SK-N-DZ (cell line): ENCODE data around the gene ZNF800.

GRCh38 chr7:123657978-123658413, 2.3 kb downstream of the LMOD2 start:
RAMPAGE:
- cytosol, long total RNA, result no peak
- nucleus, long total RNA, result no peak

DNA sequence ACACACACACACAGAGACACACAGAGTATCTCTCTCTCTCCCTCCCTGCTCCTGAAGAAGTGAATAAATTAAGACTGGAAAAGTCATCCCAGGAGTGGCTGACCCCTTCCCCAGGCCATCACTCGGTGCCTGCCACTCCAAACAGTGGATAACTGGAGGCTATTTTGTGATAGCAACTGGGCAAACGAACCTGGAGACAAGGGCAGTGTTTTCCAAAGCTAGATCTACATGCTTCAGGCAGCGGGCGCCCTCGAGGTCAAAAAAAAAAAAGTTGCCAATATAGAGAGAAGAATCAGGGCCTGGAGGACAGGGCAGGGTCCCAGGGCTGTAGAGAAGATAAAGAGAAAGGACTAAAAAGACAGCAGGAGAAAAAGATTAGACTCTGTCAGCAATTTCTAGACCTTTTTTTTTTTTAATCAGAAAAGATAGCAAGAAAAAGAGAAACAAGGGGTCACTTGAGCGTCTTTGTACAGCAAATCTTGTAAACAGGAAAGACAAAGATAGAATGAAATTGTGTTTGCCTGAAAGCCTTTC, 4.7 kb downstream of the LMOD2 start:
RAMPAGE:
- cytosol, long total RNA, result no peak
- nucleus, long total RNA, result no peak

DNA sequence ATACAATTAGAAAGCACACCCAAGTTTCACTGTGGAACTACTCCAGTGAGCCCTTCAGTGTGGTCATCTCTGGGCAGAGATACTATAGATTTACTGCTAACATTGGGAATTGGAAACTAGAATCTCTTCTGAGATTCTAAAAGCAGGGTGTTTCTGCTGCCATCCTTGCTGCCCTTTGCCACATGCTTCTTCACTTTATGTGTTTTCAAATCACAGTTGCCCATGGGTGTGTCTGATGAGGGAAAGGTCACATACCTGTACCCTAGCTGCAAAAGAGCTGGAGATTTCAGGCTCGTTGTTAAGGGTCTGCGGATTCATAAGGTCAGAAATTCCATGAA, 5.6 kb upstream of the WASL start:
RAMPAGE:
- cytosol, long total RNA, result no peak
- nucleus, long total RNA, result no peak

DNA sequence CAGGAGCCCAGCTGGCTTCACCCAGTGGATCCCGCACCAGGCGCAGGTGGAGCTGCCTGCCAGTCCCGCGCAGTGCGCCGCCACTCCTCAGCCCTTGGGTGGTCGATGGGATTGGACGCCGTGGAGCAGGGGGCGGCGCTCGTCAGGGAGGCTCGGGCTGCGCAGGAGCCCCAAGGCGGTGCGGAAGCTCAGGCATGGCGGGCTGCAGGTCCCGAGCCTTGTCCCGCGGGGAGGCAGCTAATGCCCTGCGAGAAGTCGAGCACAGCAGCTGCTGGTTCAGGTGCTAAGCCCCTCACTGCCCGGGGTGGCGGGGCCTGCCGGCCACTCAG, 14.3 kb upstream of the WASL start:
RAMPAGE:
- cytosol, long total RNA, result no peak
- nucleus, long total RNA, result no peak

GRCh38 chr7:123824474-123825162, 20.4 kb upstream of the HYAL4 start:
RAMPAGE:
- cytosol, long total RNA, result no peak
- nucleus, long total RNA, result no peak

RAMPAGE:
- cytosol, long total RNA, result no peak
- nucleus, long total RNA, result no peak
Measured at GRCh38 chr7:124033196-124033997, 530 bp upstream of the TMEM229A start.

RAMPAGE:
- cytosol, long total RNA, result no peak
- nucleus, long total RNA, result no peak
Measured at GRCh38 chr7:124517863-124518084, 247.8 kb downstream of the GPR37 start.

GRCh38 chr7:126370318-126370706, 882.4 kb downstream of the GRM8 start:
RAMPAGE:
- cytosol, long total RNA, result no peak
- nucleus, long total RNA, result no peak

DNA sequence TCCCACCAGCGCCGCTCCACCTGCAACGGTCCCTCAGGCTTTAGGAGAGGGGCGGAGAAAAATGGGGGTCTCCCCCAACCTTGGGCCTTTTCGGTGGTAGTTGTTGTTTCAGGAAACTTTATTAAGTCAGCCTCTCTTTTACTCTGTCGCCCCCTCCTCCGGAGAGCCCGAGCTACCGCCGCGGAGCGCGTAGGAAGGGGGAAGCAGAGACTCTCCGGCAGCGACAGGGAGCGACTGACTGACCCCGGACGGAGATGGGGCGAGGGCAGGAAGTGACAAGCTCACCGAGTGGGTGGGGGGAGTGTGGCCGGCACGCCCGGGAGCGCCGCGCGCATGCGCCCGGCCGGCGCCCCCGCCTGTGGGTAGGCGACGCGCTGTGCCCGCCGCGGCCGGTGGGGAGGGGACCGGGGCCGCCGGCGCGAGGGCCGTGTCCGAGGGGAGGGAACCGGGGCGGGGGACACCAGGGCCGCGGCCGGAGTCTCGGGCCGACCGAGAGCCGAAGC, at the start of gene ZNF800:
ZNF800 (minus strand) TSS at position 240 of the 503 bp plus-strand sequence.
RAMPAGE:
- cytosol, long total RNA, result no peak
- nucleus, long total RNA, result no peak

DNA sequence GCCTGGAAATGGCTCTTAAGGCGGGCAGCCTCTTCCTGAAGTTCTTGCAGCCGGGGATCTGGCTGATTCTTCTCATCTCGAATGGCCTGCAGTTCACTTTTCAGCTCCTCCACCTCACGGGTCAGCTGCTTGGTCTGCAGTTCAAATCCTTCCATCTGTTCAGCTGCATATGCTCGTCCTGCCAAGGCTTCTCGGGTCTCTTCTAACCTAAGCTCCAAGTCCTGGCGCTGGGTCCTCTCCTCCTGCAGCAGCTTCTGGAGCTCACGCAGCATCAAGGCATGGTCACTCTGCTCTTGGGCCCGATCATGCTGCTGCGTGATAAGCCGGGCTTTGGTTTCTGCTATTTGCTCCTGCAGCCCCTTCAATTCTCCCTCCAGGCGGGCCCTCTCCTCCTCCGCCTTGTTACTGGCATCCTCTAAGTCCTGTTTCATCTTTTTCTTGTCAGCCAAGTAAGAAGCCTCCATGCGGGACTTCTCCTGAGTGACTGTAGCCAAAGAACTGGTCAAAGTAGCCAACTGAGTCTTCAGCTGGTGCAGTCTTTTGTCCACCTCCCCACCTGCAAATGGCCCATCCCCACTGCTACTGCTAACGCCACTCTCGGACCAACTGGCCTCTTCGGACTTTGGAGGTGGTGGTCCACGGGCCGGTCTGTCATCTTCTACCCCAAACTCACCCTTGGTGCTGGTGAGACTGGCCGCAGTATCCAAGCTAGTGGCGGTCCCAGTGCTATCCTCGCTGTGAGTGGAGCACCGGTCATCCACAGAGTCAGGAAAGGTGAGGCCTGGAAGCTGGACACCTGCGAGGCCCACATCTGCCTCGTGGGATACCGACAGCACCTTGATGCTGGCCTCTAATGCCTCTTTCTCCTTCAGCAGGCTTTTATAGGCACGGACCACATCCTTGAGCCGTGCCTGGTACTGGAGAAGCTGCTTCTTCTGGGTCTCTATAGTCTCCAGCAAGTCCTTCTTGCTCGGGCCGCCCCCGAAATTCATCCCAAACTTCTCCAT, 917 bp downstream of the GCC1 start:
RAMPAGE:
- cytosol, long total RNA, result no peak
- nucleus, long total RNA, result no peak

DNA sequence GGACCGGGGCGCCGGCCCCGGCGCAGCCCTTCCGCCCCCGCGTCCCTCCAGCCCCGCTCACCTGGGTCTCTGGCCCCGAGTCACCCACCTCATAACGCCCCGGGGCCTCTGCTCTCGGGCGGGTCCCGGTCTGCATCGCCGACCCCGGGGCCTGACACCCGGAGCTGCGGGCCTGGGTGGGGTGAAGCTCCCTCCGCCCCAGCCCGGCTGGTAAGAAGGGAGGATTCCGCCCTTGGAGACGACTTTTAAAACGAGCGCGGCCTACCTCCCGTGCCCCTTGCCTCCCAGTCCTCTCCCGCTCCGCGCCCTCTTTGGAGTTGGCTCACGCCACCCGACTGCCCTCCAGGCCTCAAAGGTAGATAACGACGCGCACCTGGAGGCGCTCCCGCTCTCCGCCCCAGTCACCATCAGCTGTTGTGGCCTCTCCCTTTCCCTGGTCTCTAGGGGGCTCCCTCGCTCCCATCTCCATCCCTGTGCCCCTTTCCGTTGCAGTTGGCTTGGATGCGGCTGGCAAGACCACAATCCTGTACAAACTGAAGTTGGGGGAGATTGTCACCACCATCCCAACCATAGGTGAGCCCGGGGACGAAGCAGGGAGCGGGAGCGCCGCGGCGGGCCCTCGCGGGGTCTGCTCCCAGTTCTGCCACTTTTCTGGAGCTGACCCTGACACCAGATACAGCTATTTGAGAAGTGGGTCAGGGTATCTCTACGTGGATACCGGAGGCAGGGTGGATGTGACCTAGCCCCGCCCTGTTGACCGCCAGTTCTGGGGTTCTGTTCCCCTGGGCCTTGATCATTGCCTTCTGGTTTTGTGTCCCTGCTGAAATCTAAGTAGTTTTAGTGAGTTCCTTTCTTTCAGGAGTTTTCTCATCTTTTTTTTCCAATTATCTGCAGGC, 628 bp downstream of the ARF5 start:
RAMPAGE:
- cytosol, long total RNA, result no peak
- nucleus, long total RNA, result no peak

GRCh38 chr7:127619451-127620698, 1.9 kb upstream of the PAX4 start:
RAMPAGE:
- cytosol, long total RNA, result no peak
- nucleus, long total RNA, result no peak

GRCh38 chr7:127864692-127865234, 166.5 kb downstream of the LRRC4 start:
RAMPAGE:
- cytosol, long total RNA, result no peak
- nucleus, long total RNA, result no peak

RAMPAGE:
- cytosol, long total RNA, result no peak
- nucleus, long total RNA, result no peak
Measured at GRCh38 chr7:128027441-128028250, 3.6 kb downstream of the LRRC4 start.

DNA sequence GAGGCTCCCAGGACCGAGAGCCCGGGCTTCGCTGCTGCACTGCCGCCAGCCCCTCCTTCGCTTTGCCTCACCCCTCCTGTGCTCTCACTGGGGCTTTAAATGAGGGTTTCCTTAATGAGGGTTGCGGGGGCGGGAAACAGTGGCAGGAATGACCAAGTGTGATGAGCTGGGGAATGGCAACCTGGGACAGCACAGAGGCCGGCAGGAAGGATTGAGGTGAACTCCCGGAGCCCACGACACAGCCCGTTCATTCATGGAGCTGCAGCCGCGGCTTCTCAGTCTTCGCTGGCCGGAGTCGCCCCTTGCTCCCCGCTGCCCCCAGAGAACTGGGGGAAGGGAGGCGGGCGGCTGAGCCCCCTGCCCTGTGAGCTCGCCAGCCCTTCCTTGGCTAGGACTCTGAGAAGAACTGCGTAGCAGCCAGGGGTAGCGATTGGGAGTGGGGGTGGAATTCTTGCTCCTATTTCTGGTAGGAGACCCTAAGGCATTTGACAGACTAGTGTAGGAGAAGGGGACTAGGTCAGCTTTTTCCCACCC, 1.6 kb upstream of the LRRC4 start:
RAMPAGE:
- cytosol, long total RNA, result no peak
- nucleus, long total RNA, result no peak

DNA sequence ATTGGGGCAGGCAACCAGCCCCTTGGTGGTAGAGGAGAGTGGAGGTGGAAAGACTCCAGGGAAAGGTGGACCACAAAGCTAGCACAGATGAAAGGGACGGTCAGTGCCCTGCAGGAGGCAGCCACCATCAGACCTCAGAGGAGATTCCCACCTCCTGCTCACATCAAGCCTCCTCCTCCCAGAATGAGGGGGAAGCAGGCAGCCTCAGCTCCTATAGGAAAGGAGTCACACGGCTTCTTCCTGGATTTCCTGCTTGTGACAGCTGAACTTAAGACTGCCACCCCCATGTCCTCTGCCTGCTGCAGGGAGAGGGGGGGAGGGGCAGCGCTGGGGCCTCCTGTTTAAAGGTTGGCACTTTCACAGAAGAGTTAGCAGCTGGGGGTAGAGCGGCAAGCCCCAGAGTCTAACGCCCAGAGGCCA, 44.4 kb upstream of the LRRC4 start:
RAMPAGE:
- cytosol, long total RNA, result no peak
- nucleus, long total RNA, result no peak

GRCh38 chr7:128168538-128169270, 72.4 kb upstream of the LEP start:
RAMPAGE:
- cytosol, long total RNA, result no peak
- nucleus, long total RNA, result no peak

DNA sequence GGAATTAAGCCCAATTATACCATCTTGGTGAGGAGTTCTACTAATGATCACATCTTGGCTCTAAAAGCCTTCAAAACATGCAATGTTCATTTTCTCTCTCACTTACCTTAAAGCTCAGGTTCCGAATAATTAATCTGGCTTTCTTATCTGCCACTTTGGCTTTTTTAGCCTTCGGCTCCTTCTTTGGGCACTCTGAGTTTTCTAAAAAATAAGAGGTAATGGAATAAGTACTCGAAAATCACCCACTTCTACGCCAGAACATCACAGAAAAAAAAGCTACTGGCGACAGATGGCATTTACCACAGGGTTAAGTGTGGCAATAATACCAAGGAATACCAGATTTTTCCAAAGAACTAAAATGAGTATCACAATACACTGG, 4.6 kb downstream of the RBM28 start:
RAMPAGE:
- cytosol, long total RNA, result no peak
- nucleus, long total RNA, result no peak

GRCh38 chr7:128361493-128362554, 18.1 kb upstream of the RBM28 start:
RAMPAGE:
- cytosol, long total RNA, result no peak
- nucleus, long total RNA, result no peak

RAMPAGE:
- cytosol, long total RNA, result no peak
- nucleus, long total RNA, result no peak
Measured at GRCh38 chr7:128407317-128408533, 2.1 kb downstream of the IMPDH1 start.